PC-3 (cell line): ENCODE measurements around the genes ARHGAP4, OPN1MW, TEX28, FAM50A, CTAG1A and CTAG2.

DNA sequence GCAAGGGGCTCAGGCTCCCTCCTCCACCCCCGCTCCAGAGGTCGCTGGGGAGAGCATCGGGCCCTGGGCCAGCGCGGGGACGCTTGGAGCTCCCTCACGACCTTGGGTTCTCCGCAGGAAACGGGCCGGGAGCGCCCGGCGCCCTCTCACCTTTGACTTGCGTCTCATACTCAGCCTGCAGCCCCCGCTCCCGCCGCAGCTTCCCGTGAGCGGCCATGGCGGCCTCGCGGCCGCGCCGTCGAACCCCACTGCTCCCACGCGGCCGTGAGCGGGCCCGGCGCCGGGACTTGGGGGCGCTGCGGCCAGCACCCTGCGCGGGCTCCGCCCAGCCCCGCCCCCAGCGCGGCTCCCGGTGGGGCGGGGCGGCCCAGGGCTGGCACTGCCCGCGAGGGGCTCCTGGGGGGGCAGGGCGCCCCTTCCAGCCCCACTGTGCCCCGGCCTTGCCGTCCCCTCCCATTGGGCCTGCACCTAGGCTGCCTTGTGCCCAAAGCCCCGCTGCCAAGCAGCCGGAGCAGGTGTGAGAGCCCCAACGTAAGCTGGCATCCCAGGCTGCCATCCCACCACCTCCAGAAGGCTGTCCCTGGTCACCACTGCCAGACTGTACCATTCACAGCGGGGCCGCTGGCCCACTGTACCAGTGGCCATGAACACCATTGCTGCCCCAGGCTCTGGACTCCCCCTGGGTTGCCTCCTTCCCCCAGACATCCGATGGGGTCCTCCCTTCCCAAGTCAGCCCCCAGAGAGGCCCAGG is at the start of gene ARHGAP4:
Gene ARHGAP4 (minus strand): TSS at position 279 of the 751 bp plus-strand sequence.
- RAMPAGE, long total RNA, result no peak

DNA sequence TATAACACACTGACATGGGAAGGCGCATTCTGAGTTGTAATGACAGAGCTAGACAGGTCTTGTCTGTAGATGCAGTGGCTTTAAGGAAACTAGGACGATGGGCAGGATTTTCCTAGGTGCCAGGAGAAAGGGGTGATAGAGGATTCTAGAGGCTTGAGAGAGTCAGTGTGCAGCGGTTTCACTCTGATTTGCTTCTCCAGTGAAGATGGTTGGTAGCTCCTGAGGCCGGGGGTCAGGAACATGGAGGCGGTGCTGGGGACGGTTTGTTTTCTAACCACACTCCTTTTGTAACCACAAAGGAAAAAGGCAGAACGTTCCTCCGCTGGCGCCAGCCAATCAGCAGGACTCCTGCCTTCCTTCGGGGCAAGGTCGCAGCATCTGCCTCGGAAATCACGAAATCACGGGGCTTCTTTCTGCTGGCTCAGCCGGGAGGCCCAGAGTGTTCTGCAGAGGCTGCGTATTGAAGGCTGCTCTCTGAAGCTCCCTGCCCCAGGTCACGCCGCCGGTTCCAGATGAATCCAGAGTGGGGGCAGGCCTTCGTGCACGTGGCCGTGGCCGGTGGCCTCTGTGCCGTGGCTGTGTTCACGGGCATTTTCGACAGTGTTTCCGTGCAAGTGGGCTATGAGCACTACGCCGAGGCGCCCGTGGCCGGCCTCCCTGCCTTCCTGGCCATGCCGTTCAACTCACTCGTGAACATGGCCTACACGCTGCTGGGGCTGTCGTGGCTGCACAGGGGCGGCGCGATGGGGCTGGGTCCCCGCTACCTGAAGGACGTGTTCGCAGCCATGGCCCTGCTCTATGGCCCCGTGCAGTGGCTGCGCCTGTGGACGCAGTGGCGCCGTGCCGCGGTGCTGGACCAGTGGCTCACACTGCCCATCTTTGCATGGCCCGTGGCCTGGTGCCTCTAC is 9.3 kb downstream of the TMEM187 start:
- RAMPAGE, long total RNA, result no peak

DNA sequence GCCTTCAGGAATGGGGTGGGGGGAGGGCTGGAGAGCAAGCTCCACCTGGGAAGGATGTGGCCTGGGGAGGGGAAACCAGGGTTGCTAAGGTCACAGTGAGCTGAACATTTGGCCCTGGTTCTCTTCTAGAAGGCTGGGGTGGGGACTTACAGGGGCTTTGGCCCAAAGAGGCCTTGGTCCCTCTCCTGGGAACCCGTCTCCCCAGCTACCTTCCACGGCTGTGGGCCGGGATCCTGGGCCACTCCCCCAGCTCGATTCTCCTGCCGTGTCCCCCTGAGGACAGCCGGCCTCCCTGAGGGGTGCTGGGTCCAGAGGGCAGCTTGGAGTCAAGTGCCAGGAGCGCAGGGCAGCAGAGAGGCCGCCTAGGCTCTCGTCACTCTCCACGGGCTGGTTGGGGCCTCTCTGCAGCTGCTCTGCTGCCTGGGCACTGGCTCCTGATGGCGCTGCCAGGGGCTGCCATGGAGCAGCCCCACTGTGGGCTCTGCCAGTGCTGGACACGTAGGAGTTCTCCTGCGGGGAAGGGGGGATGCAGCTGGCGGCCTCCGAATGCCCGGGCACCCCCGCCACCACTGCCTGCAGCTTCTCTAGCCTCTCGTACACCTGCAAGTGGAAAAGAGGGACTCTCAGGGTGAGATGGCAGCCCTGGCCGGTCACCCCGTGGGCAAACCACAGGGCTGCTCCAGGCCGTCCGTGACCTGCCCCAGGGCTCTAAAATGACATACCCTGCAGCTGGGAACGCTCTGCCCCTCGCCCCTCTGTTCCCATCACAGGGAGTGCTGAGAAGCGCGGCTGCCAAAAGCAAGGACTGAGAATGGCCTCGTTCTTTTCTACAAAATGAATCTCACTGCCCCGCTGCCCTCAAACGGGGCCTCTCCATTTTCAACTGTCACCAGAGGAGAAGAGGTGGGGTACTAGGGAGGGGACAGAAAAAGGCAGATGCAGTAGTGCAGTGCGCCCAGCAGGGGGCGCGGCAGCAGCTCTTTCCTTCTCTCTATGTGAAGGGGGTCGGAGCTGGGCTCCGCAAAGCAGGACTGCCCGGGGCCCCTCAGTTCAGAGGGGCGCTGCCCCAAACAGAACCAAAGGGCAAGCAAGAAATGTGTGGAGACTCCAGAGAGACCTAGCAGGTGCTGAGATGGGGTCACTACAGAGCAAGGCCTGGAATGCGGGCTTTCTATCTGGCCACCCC is 6.5 kb downstream of the IRAK1 start:
- RAMPAGE, long total RNA, result no peak

GRCh38 chrX:154016414-154017010 is 3.2 kb downstream of the IRAK1 start:
- RAMPAGE, long total RNA, result no peak

DNA sequence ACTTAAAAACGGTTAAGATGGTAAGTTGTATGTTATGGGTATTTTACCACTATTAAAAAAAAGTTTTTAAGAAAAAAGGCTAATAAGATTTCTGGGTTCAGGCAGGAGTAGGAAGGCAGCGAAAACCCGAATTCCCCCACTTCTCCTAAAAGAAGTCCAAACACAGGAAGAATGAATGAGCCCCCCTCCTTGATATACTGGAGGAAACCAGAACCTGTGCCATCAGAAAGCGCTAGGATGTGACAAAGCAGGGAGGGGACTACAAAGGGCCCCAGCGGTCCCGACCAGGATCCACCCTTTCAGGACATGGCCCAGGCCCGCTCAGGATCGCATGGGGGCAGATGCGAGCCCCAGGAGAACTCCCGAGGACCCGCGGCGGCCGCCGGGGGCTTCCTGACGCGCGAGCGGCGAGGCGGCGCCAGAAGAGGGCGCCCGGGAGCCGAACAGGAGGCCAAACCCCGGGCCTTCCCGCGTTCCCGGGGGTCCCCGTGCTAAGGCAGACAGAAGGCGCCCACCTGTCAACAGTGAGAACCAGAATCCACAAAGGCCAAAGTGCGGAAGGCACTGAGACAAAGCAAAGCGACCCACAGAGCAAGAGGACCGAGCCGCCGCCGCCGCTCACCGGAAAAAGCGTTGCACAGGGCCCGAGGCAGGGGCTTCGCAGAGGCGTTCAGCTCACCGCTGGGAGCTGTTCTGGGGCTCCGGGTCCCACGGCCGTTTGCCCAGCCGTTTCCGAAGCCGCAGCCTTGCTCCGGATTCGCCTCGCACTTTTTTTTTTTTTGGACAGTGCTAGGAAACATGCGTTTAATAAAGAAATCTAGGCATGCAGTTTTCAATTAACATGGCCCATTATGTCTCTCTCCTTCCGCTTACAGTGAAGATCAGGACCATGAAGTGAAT is 7.4 kb upstream of the OPN1LW start:
- RAMPAGE, long total RNA, result no peak

DNA sequence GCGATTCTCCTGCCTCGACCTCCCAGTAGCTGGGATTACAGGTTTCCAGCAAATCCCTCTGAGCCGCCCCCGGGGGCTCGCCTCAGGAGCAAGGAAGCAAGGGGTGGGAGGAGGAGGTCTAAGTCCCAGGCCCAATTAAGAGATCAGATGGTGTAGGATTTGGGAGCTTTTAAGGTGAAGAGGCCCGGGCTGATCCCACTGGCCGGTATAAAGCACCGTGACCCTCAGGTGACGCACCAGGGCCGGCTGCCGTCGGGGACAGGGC is at the start of gene OPN1MW:
Gene OPN1MW (plus strand): TSS at position 195 of the 265 bp plus-strand sequence.
- RAMPAGE, long total RNA, result no peak

DNA sequence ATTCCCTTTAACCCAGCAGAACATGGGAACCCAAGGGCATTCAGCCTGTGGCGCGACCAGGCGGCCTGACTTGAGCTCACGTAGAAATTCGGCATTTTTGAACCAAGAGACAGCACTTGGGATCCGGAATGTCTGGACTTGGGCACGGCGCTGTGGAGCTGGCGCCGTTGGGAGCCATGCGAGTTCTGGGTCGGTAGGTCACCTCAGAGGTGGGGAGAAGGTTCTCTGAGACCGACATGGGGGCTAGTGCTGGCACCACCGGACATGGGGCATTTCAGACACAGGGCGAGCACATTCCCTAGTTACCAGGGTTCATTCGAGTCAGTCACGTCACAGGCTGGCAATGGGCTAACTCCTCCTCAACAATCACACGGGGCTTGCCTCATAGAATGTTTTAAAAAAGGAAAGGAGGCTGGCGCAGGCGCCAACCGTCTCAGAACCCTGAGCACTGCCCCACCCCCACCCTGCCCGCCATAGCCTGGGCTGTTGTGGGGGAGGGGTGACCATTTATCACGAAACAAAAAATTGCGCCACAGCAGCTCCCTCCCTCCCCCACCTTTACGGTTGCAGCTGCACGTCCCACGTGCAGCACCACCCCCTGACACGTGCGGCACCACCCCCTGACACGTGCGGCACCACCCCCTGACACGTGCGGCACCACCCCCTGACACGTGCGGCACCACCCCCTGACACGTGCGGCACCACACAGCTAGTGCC is at the start of gene TEX28:
Gene TEX28 (minus strand): TSS at position 297 of the 717 bp plus-strand sequence.
- RAMPAGE, long total RNA, result no peak

GRCh38 chrX:154356762-154357561 is 17.5 kb downstream of the FLNA start:
- RAMPAGE, long total RNA, result no peak

DNA sequence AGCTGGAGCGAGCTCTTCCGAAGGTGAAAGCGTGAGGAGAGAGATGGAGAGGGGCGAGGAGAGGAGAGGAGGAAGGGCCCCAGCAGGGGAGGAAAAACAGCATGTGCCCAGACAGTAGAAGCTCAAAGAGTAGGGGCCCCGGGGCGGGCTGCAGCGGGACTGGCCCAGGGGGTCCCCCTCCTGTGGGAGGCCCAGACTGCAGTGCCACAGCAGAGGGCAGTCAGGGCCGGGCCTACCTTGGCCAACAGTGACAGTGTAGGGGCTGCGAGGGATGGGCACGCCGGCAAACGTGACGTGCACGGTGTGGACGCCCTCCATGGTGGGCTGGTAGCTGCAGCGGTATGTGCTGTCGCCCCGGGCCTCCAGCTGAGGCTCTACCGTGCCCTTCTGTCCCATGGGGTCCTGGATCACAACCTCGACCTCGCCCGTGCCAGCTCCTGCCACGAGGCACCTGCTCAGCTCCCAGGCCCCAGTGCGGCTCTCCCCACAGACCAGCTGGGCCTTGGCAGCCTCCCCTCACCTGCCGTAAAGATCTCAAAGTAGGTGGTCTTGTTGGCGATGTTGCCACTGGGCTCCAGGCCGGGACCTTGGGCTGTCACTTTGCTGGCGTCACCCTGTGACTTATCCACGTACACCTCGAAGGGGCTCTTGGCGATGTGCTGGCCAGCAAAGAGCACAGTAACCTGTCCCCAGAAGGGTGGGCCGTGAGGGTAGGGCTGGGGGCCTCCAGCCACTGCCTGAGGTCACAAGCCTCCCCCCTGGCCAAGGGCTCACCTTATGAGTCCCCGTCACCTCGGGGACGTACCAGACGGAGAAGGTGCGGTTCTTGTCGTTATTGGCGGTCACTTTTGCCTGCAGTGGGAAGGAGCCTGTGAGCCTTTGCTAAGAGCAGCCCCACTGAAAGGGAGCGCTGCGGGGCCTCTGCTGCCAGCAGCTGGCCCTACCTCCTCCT is 8.4 kb downstream of the FLNA start:
- RAMPAGE, long total RNA, result no peak

GRCh38 chrX:154380543-154381123 is 1.5 kb downstream of the EMD start:
- RAMPAGE, long total RNA, result no peak

GRCh38 chrX:154382301-154382550 is 3.1 kb downstream of the EMD start:
- RAMPAGE, long total RNA, result no peak

- RAMPAGE, long total RNA, result no peak
These were observed 587 bp downstream of the RPL10 start for GRCh38 chrX:154398444-154399483.

- RAMPAGE, long total RNA, result no peak
These were observed at the start of gene FAM50A for GRCh38 chrX:154443539-154444878. Gene FAM50A, plus strand, starts transcription at chrX:154444141.

DNA sequence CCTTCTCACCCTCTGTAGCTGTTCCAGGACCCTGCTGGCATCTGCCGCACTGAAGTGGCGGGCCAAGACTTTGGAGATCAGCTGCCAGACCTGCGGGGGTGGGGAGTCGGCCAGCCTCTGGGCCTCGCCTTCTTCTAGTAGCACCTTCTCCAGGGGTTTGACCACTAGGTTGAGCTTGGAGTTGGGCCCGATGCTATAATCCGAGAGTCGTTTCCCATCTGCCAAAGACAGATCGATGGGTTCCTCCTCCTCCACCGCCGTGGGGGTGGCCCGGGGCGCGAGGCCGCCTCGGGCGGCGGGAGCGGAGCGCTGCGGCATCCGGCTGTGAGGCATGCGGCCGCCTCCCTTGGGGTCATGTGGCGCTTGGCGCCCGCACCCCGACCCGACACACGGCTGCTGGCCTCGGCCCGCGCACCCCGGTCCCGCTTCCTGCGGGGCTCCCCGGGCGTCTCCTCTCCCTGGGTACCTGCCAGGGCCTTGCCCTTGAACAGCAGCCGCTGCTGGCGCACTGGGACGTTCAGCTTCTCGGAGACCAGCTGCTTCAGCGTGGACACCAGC is 574 bp downstream of the UBL4A start:
- RAMPAGE, long total RNA, result no peak

- RAMPAGE, long total RNA, result no peak
These were observed 4.6 kb downstream of the FAM3A start for GRCh38 chrX:154511408-154511851.

DNA sequence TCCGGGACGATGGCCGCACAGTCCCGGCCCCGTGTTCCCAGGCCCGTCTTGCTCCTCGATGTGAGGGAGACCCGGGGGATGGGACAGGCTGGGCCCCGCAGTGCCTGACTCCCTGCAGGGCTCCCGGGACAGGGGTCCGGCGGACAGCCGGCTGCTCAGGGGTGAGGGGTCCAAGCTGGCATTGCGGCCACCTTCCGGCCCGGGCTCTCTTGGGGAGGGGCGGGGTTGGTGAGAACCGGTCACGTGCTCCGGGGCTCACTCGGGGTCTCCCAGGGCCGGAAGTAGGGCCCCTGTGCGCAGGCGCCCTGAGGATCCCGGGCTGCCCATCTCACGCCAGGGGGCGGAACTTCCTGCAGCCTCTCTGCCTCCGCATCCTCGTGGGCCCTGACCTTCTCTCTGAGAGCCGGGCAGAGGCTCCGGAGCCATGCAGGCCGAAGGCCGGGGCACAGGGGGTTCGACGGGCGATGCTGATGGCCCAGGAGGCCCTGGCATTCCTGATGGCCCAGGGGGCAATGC is at the start of gene CTAG1A:
Gene CTAG1A (plus strand): TSS at position 351 of the 516 bp plus-strand sequence.
- RAMPAGE, long total RNA, result no peak

- RAMPAGE, long total RNA, result no peak
These were observed at the start of gene CTAG2 for GRCh38 chrX:154653350-154653724. Gene CTAG2, minus strand, starts transcription at chrX:154653579.

DNA sequence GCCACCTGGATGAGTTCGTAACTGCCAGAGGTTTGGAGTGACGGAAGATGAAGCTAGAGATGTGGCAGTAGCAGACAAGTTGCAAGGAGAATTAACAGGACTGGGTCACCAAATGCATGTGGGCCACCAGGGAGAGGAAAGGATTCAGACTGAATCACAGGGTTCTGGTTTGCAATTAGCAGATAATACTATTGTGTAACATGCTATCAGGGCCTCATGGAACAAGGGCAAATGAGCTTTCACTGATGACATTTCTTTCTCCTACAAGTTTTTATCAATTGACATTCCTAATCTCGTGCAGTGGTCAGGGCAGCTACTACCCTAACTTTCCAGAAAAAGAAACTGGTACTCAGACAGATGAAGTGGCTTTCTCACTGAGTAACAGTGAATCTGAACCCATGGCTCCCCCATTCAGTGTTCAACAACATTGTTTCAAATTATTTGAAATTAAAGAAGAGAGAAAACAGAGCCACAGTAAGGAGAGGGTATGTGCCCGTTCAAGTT is 21.4 kb downstream of the GAB3 start:
- RAMPAGE, long total RNA, result no peak

DNA sequence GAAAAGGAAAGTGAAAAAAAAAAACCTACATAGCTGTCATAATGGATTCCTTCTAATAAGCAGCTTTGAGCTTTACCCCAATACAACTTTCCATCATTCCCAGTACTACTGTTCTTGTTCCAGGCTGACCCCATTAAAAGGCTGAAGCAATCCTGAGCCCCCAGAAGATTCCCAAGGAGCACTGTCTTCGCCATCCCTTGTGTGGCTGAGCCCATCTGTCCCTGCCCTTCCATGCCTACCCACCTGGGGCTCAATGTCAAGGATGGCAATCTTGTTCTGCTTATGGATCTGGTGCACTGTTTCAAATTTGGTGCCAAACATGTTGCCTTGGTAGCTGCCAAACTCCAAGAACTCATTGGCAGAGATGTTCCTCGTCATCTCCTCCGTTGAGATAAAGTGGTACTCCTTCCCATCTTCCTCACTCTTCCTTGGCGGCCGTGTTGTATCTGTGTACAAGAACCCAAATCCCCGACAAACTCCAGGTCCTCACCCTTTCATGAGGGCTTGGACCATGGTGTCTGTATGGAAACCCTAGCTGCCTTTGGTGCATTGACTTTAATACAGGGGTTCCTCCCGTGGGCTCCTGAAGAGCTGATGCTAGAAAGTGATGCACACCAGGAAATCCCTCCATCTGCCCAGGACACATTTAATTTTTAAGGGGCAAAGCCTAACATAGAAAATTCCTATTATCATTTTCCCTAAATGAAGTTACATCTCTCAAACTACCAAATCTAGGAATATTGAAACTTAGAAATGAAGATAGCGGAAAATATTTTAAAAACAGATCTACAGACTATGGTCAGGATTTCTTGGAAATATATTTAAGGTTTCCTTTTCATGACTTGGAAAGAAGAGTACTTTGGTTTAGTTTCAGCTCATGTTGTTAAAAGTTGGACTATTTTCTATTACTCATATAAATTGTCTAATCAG is 19.0 kb downstream of the DKC1 start:
- RAMPAGE, long total RNA, result no peak

- RAMPAGE, long total RNA, result no peak
These were observed 5.7 kb downstream of the MPP1 start for GRCh38 chrX:154799120-154800367.